Mesangial cell (primary cell): ENCODE measurements around a stretch of chr6.

GRCh38 chr6:125780593-125781568 is 9.9 kb upstream of the NCOA7 start:
- RAMPAGE, long total RNA: start-site peak on the plus strand at chr6:125781134-125781151, 19 reads

DNA sequence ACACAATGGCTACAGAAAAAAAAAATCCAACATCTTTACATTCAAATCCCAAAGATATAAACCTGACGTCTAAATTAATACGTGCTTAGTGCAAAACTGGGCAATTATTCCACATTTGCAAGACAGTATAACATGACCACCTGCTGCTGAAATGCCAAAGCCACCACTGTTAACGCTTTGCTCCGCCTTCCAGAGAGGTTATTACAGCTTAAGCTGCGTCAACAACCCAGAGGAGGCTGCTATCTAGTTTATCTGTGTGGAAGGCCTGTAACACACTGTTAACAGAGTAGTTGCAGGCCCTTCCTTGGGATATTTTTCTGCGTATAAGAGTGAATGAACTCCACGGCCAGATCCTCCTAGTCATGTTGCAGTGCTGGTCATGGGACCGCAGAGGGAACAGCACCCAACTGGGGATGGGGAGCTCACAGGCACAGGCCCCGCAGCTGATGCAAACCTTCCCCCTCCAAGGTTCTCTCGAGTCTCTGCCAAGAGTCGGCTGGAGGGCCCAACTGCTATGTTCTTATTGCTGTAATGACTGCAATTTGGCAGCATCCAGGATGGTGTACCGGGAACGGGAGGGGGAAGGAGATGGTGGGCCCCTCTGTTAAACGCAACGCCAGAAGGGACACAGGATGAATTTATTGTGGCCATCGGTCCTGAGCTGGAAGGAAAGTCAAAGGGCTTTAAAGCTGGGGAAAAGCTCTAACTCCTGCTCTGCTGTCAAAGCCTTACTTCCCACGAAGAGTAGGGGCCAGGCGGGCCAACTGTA is 998 bp upstream of the NCOA7 start:
- RAMPAGE, long total RNA: no peak

DNA sequence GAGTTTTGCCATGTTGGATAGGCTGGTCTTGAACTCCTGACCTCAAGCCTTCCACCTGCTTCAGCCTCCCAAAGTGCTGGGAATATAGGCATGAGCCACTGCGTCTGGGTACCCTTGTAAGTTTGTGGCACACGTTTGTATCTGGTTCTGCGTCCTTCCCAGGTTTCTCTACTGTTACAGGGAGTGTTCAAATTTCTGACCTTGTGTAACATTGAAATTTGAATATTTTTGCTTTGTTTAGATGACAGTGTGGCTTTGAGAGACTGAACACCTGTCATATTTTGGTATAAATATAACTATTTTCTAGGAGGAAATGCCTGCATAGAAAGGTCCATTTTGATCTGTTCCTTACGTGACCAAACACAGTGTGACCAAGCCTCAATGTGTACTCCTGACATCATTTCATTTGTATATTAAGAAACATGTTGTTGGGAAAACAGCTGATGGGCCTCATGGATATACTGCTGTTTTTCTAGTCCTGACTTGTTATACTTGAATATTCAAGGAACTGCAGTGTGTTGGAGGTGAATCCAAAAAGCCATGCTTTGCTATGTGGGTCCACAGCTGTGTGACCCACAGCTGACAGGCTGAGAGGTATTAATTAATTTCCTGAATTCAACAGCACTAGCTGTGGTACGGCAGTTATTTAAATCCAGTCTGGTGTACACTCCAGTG is 18.8 kb downstream of the NCOA7 start:
- RAMPAGE, long total RNA: no peak

GRCh38 chr6:125869521-125869720 is 78.7 kb downstream of the NCOA7 start:
- RAMPAGE, long total RNA: no peak

- RAMPAGE, long total RNA: no peak
These were observed 41.4 kb upstream of the HINT3 start for GRCh38 chr6:125915066-125915581.

DNA sequence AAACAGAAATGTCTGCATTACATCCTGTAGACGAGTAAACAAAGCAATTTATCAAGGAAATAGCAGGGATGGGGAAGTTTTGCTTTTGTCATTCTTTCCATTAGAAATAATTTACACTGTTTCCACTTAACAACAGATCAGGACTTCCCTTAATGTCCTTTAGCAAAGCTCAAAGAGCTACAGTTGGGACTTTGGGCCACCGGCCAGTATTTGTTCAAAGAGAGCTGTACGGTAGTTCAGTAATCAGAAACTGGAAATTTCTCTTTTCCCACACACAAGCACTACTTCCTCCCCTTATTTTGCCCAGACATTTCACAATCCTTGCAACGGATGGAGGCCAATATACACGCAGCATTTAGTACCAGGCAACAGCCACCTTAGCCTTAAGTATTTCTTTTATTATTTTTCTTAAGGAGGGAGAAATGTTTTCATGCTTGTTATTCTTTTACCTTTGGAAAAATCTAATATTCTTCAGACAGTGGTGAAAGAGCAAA is 12.1 kb upstream of the HINT3 start:
- RAMPAGE, long total RNA: no peak

DNA sequence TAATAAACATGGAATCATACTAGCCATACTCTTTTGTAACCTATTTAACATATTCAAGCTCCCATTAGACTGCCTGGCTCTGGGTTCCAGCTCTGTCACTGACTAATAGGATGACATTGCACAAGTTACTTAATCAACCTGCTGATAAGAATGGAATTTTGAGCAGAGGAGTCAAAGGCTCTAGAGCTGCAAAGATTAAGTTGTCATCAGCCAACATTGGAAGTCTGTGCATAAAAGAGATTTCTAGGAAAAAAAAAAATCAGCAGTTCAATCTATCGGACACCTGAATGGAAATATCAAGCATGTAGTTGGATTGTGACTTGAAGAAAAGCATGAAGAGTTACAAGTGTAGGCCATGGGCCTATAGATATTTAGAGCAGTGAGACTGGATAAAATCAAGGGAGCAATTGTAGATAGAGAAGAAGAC is 11.1 kb upstream of the HINT3 start:
- RAMPAGE, long total RNA: no peak

DNA sequence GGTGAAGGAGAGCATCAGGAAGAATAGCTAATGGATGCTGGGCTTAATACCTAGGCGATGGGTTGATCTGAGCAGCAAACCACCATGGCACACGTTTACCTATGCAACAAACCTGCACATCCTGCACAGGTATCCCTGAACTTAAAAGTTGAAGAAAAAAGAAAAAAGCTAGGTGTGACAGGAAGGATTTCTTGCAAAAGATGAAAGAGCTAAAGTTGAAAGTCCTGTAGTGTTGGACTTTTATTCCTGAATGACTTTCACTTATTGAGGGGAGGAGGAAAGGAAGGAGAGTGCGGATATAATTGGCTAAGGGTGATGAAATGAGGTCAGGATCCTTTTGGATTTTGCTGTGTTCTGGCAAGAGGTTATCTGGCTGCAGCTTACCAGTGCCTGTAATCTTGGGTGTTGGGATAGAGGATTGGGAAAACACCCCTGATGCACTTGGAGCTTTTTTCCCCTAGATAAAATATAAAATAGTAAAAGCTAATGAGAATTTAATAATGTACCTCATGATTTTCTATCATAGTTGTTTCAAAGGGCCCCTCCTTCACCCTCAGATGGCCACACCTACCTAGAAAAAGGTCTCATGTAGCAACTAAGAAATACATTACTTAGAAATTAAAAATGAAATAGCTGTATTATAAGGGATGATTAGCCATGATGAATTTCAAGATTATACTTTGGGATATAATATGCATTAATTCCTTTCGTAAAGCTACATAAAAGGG is 8.8 kb downstream of the TRMT11 start:
- RAMPAGE, long total RNA: no peak

DNA sequence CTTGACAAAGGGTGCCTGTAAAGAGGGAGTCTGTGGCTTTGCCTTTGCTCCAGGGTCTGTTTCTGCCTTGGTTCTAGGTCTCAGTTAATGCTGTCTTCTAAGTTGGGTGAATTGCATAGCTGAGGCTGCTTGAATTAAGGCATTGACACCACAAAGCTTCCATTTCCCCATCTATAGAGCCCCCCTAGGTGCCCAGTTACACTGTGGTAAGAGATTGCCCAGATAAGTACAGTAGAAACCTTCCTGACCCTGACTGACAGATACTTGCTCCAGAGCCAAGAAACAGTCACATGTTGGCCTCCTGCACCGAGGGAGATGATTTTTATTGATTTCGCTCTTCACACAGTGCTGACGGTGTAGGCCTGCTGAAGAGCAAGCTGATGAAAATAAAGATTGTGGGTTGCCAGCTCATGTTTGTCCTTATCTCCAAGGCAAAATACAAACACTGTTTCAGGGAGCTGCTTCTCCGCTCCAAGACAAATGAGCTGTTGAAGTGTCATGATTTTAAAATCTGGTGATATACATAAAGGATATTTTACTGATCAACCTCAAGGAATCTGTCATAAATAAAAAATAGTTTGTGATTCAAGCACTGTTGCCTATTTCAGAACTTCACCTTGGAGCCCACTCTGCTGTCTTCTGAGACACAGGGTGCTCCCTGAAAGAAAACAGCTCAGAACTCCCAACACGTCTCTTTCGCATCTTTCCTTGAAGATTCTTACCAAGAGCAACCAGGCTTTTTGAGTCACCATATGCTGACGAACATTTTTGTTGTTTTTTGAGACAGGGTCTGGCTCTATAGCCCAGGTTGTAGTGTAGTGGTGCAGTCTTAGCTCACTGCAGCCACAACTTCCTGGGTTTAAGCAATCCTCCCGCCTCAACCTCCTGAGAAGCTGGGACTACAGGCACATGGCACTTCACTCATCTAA is 68.1 kb downstream of the TRMT11 start:
- RAMPAGE, long total RNA: no peak

- RAMPAGE, long total RNA: no peak
These were observed 2.6 kb upstream of the CENPW start for GRCh38 chr6:126337223-126337812.

DNA sequence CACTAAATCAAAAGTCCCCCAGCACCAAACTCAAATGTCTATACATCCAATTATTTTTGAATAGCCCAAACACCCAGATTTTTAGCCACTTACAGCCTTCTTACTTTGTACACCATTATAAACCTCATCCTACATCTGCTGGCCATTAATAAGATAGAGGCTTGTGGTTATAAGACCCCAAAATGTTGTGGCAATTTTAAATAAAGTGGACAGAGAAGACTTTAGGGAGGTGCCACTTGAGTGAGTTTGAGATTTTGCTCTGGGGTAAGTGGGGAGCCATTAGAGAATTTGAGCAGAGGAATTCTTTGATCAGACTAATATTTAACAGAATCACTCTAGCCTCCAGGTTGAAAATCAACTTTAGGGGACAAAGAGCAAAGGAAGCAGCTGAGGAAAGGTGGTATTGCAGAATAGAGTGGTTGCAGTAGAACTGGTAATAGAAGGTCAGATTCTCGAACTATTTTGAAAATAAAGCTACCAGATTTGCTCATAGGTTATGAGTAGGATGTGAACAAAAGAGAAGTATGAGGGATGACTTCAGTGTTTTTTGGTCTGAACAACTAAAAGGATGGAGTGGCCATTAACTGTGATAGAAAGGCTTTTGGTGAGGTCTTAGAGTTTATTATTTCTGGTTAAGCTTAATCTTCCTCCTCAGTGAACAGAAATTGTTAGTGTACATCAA is 50.7 kb upstream of the RNF146 start:
- RAMPAGE, long total RNA: no peak

- RAMPAGE, long total RNA: no peak
These were observed 446 bp upstream of the ECHDC1 start for GRCh38 chr6:127343725-127344384.

DNA sequence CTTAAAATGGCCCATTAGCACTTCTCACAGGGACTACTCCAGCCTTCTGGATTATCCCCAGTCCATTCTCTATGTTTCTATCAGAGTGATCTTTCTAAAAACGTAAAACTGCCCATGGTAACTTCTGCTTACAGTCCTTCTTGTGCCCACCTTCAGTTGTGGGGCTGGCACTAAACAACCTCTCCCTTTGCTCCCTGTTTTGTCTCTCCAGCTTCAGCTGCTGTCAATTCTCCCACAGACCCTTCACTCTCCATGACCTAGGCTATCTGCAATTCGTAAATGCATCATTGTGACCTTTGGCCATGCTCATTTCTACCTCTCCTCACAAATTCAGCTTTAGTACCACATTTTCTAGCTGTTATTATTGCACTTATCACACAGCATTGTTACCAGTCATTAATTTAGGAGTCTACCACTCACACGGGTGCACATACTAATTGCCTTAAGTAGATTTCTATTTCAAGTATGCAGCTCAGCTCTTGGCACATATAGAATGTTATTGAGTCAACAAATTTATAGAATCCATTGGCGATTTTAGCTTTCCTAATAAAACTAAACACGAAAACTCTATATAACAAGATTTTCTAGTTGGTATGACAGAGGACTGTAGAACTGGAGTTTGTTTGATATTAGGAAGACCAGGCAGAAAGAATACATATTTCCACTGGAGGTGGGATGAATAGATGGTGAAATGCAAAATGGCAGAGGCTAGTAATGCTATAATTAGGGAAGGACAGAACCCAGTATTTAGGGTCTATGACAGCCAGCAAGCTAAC is 174.5 kb upstream of the THEMIS start:
- RAMPAGE, long total RNA: no peak

GRCh38 chr6:128518299-128518971 is 2.0 kb downstream of the PTPRK start:
- RAMPAGE, long total RNA: no peak

DNA sequence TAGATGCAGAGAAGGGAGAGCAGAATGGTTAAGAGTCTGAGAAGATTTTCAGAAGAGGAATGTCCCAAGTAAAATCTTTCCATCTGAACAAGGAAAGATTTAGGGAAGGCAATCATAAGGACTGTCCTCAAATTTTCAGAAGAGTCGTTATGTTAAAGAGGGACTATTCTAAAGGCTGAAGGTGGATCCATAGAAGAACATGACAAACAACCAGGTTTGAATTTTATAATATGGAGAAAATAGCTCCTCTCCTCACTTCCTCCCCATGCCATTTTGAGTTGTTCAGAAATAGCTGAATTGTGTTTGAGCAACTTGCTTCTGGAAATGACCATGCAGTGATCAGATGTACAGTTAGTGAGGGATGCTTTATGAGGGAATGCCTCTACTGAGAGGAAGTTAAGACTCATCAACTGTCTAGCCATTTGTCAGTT is 3.6 kb downstream of the LAMA2 start:
- RAMPAGE, long total RNA: no peak

DNA sequence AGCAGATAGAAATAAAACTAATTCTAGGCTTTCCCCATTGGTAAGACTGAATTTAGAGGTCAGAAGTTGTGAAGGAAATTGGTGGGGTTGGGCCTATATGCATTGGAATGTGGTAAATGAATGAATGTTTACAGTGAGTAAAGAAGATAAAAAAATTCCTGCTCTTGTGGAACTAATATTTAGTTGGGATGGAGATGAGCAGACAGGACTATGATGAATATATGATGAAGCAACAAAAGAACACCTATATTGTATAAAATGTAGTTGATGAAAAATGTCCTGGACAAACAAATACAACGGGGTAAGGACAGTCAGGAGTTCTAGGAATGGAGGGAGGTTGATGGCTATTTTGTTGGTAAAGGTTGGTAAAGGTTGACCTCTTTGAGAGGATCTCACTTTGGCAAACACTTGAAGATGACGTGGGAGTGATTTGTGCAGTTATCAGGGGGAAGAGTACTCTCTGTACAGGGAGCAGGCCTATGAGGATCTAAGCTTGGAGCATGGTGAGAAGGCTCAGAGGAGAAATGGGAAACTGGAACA is 5.3 kb downstream of the LAMA2 start:
- RAMPAGE, long total RNA: no peak

GRCh38 chr6:129201059-129201311 is 318.0 kb downstream of the LAMA2 start:
- RAMPAGE, long total RNA: no peak

DNA sequence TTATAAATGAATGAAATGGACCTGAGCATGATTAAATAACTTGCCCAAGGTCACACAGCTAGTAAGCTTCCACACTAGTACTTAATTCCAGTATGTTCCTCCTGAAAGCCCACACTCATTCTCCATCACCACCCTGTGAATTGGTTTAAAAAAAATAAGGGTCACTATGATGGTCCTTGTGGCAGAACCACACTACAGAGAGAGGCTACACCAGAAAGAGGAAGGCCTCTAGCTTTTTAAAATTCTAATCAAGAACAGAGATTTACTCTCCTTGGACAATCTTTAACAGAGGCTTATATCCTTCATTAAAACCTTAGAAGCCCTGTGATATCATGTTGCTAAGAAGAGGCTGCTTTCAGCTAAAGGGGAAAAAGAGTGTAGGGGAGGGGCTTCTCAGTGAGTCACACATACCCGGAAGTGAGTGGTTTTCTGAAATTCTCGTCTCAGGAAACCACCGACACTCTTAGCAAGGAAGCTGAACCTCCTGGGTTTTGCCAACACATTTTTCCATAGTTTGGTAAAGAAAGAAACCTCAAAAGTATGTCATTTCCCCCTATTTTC is 219.6 kb downstream of the ARHGAP18 start:
- RAMPAGE, long total RNA: start-site peak on the plus strand centred at position 446 of the sequence, 29 bp wide, 17 reads

DNA sequence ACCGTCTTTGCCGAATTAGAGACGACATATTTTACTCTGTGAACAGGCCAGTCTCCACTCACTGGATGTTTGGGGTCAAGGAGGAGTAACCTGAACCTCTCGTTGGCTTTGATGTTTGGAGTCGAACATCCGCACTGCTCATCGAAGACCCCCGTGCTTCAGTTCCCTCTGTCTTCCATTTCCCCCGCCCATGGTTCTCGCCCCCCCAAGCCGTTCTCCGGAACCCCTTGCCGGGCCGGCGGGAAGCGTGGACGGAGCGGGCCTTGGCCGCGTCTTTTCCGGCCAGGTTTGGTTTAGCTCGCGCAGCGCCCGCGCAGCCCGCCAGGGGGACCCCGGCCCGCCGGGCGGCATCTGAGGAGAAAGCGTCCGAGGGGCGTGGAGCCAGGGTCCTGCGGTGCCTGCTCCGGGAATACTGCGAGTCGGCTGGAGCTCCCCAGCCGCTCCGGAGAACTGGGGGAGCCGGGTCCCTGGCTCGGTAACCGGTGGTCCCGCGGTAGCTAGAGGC is 617 bp upstream of the TMEM200A start:
- RAMPAGE, long total RNA: no peak

DNA sequence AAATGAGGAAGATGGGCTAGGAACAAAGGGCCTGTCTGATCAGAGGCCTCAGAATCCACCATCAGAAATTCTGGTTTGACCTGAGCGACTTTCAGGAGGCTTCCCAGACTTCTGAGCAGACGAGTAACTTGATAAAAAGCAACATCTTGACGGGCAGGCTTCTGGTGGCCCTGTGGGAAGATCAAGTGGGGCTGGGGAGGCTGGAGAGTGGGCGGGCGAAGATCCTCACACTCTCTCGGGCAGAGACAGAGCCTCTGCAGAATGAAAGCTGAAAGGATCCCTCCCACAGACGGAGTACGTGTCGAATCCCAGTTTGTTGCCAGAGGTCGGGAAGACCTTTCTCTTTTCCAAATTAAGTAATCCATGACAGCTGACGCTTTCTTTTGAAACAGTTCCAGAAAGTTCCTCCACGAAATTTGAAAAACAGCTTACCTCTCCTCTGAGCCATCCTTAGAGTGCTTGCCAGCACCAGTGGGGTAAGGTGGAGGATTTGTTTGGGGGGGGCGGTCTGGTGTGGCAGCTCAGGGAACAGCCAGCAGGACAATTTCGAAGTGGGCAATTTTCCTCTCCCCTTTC is 155.7 kb upstream of the SMLR1 start:
- RAMPAGE, long total RNA: no peak